Zone of skin (tissue), 1 donor: ENCODE data around the gene NIPAL4.

DNA sequence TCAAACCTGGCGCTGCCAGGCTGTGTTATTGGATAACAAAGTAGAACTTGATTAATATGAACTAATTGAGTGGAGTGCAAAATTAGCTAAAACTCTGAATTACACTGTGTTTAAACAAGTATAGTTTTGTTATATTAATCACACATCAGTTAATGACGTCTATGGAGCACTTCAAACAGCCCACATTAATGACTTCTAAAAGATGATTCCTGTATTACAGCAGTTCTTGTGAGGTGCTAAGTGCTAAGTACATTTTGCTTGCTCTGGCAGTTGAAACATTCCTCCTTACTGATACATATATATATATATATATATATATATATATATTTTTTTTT lies 32.3 kb upstream of the CYFIP2 start:
- RRBS = no CpG with 5 or more reads among the region's 2 CpGs

- RRBS = no CpG with 5 or more reads among the region's 1 CpG
Observed at GRCh38 chr5:157257678-157258037, 8.3 kb upstream of the CYFIP2 start.

GRCh38 chr5:157387344-157388049 lies 42.0 kb upstream of the FNDC9 start:
- RRBS = no CpG with 5 or more reads among the region's 4 CpGs

DNA sequence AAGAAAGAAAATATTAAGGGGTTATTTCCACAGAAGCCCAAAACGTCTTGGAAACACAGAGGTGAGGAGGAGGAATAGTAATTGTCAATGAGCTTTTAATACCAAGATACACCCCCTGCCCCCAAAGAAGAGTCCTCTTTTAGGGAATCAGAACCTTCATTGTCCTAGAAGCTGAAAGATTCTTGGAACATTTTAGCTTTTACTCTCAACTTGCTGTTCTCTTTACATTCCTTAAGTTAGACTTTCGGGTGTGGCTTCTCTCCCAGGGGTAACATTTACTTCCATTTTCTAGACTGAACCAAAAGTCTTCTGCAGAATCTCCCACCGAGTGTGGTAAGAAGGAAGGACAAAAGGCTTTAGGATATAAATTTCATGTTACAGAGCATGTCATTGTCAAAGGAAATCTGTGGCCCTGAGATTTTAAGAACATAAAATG lies 48.5 kb upstream of the FNDC9 start:
- RRBS = no CpG with 5 or more reads among the region's 3 CpGs

DNA sequence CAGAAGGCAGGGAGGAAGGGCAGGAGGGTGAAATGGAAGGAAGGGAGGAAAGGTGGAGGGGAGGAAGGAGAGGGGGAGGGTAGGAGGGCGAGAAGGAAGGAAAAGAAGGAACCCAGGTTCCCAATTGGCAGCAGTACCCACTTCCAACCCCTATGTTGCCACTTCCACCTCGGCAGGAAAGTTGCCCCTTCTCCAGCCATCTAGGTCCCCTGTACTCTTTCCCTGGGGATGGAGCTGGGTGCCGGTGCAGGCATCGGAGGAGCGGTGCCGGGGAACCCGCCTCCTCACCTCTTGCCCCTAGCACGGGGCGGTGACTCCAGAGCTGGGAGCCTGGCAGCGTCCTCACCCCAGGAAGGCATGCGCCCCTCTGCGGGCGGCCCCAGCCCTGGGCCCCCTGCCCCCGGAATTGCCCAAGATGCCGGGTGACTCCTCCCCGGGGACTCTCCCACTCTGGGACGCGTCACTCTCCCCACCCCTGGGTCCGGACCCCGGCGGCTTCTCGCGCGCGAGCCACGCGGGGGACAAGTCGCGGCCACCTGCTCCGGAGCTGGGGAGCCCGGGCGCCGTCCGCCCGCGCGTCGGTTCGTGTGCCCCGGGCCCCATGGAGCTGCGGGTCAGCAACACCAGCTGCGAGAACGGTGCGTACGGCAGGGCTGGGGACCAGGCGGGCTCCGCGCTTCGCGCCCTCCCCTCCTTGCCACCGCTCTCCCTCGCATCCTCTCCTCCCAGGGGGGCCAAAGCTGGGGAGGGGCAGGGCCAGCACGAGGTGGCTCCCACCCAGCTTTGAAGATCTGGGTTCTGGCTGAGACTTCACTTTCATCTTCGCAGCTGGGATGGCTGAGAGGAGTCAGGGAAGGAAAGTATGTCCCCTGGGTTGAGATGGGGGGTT lies at the start of gene NIPAL4:
Gene NIPAL4, plus strand, starts transcription at position 494 of the 889 bp plus-strand sequence.
- RRBS = 1% methylated on average over 27 of the region's 54 CpGs

DNA sequence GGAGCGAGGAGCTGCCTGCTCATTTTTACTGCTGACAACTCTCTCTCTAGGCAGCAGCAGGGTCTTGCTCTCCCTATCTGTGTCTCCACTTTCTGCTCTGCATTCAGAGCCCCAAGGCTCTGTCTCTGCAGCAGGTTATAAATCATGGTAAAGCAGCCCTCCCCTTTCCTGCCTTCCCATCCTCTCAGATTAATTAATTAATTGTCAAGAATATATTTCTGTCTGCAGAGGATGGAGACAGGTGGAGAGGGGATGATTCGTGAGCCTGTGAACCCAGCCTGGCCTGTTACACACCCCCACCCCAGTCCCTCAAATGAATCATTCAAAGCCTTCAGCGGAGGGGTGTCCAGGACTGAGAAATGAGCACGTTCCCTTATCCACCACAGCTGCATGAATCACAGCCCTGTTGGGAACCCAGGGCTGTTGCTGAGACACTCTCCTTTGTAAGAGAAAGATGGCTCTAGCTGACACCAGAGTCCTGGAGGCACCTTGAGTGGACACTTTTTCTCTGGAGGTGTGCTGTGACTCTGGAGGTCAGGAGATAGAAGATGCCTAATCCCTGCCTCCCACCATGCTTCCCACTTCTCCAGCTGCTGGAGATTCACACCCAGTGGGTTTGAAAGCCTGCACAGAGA lies 56.0 kb downstream of the NIPAL4 start:
- RRBS = no CpG with 5 or more reads among the region's 4 CpGs

DNA sequence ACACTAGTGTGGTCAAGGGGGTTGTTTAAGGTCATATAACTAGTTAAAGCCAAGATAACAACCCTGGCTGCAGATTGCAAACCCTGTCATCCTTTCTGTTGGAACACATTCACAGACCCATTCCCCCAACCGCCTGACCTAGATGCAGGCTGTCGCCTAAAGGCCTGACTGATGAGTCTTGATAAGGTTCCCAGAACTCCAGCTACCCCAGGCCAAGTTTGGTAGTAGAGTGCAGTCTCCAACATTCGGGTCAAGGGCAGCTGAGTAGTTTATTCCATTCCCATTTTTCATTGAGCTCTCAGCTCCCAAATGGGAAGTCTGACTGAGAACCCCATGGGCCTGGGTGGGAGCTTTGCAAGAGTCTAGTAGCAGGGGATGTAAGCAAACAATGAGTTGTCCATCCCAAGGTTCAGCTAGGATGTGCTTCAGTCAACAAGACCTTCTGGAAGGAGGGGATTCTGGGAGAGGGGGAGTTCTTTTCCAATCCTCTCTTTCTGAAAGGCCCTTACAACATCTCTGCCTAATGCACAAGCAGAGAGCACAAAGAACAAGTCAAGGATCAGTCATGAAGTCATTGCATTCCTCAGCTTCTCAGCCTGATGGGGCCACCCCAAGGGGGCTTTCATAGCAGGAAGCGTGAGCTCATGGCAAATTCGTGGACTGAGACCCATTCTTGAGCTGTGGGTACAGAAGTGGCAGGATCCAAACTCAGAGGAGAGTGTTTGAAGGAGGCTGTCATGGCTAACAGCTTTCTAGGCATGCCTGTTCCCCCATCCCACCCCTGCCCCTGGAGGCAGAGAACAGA lies 40.2 kb downstream of the ADAM19 start:
- RRBS = no CpG with 5 or more reads among the region's 5 CpGs

DNA sequence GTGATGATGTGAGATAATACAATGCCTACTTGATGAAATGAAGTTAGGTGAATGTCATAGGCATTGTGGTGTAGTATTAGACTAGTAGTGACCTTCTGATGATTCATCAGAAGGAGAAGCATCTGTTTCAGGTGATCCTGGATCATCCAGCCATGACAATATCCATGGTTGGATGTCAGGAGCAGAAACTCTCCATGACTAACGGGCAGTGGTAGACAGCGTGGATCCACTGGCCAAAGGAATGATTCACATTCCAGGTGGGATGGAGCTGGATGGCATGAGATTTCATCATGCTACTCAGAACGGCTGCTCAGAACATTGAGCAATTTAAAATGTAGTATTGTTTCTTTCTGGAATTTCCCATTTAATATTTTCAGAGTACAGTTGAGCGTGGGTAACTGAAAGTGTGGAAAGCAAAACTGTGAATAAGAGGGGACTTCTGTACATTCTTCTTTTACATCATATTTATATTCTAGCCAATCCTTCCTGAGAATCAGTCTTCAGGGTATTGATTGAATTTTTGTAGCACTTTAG lies 11.9 kb upstream of the CLINT1 start:
- RRBS = no CpG with 5 or more reads among the region's 4 CpGs

- RRBS = no CpG with 5 or more reads among the region's 2 CpGs
Observed at GRCh38 chr5:157917989-157918274, 59.0 kb upstream of the CLINT1 start.

- RRBS = no CpG with 5 or more reads among the region's 13 CpGs
Observed at GRCh38 chr5:158194390-158195240, 335.7 kb upstream of the CLINT1 start.

GRCh38 chr5:158307979-158308207 lies 448.9 kb upstream of the CLINT1 start:
- RRBS = no CpG with 5 or more reads among the region's 2 CpGs

DNA sequence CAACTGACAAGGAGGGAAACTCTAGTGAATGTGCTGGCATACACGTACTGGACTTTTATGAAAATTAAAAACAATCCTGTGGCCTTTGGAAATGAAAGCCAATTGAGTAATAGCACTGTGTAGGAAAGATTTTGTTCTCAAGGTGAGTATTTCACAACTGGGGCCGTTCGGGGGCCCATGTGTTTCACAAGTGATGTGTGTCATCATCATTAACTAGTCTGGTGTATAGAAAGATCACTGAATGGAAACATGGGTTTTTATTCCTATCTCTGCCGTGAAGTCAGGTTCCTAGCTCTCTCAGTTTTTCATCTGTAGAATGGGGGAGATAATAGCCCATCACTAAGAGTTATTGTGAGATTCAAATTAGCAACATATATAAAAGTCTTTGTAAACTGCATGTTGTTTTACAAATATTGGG lies 605.1 kb upstream of the CLINT1 start:
- RRBS = no CpG with 5 or more reads among the region's 4 CpGs

- RRBS = no CpG with 5 or more reads among the region's 3 CpGs
Observed at GRCh38 chr5:158483520-158483766, 616.3 kb downstream of the EBF1 start.

GRCh38 chr5:158670137-158670773 lies 429.5 kb downstream of the EBF1 start:
- RRBS = no CpG with 5 or more reads among the region's 3 CpGs

GRCh38 chr5:158720802-158721297 lies 378.9 kb downstream of the EBF1 start:
- RRBS = no CpG with 5 or more reads among the region's 2 CpGs

GRCh38 chr5:159002893-159003410 lies 96.8 kb downstream of the EBF1 start:
- RRBS = no CpG with 5 or more reads among the region's 3 CpGs

- RRBS = no CpG with 5 or more reads among the region's 14 CpGs
Observed at GRCh38 chr5:159019477-159020514, 79.9 kb downstream of the EBF1 start.

DNA sequence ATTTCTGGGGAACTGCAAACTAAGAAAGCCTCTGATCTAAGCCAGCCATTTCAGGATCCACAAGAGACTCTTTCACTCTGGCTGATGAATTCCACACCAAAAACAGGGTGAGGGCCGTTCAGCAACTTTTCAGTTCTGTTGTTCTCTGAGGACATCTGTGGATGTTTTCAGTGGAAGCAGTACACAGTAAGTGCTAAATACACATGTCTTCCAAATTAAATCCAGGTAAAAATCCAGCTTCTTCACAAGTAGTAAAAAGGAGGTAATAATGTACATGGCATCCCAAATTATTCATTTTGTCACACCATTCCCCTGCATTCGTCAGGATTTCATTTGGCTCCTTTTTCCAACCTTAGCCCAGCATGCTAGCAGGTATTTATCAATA lies 51.0 kb downstream of the EBF1 start:
- RRBS = no CpG with 5 or more reads among the region's 2 CpGs

- RRBS = no CpG with 5 or more reads among the region's 3 CpGs
Observed at GRCh38 chr5:159101491-159101832, 1.7 kb upstream of the EBF1 start.